Brain (tissue), 1 donor: Measurements from ENCODE around the gene MIOS.

GRCh38 chr7:7432342-7432890 is 103.3 kb downstream of the COL28A1 start:
- RRBS = no CpG with 5 or more reads among the region's 9 CpGs

- RRBS = 1% methylated on average over 26 of the region's 67 CpGs
Observed at GRCh38 chr7:7566306-7567170, at the start of gene MIOS. MIOS (plus strand) TSS chr7:7566884.

GRCh38 chr7:7567171-7567669 is 536 bp downstream of the MIOS start:
- RRBS = 2% methylated on average over 17 of the region's 35 CpGs

GRCh38 chr7:7568982-7569418 is 2.3 kb downstream of the MIOS start:
- RRBS = no CpG with 5 or more reads among the region's 4 CpGs

DNA sequence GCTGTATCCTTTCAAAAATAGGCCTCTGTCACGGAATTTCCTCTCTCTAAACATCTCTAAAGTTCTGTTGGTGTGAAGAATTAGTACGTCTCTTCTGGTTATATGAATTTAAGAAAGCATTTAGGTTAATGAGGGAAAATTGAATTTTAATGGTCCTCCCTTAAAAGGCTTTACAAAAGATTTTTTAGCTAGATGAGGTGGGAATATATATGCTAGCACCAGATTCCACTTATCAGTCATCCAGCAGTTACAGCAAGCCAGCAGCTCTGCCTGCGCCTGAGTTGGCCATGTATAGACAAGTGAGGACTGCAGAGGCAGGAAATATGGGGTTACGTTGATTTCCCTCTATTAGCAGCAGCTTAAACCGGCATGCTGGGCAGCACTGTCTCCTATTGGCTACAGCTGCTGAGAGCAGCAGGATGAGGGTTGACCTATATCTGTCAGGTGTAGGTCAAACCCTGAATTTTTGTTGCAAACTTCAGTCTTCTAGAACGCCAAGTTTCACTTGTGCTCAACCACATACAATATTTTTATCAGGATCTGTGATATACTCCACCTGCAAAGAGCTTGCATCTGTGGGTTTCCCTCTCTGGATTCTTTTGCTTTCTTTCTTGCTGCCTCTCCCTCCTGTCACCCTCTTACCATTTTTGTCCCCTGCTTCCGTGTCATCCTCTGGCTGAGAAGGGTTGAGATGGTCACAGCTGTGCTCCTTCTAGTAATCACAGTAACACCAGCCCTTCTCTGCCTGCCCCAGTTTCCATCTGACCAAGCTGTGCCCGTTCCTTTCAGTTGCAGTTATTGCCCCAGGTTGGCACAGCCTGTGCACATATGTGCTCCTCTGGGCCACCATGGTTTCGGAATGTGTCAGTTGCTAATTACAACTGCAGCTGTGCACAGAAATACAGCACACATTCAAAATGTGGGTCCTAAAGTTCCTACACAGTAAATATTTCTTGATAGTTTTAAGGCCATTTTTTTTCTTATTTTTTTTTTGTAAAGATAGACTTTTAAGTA is 23.9 kb upstream of the GLCCI1 start:
- RRBS = no CpG with 5 or more reads among the region's 9 CpGs

GRCh38 chr7:8133973-8134958 is 127.7 kb downstream of the ICA1 start:
- RRBS = no CpG with 5 or more reads among the region's 11 CpGs

DNA sequence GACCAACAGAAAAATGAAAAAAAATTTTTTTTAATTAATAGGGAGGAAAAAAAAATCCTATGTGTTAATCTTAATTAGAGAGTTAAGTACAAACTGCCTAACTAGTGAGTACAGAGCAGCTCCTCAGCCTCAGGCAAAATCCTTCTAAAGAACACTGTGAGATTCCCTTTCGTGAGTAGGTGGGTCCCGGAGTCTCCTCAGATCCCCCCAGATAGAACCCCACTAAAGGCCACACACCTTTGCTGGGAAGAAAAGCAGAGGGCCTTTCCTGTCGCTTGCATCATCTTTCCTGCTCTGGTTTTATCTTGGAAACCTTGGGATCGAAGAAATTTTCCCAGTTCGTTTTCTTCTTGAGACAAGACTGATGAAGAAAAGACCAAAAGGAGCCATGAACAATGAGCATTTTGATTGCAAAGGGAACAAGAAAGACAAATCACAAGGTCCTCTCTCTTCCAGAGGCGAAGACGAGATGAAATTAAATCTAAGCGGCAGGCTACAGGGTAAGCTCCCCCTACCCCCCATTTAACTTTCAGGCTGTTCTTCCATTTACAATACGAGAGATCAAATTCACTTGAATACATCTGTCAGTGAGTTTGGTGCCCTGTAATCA is 40.8 kb downstream of the ICA1 start:
- RRBS = no CpG with 5 or more reads among the region's 9 CpGs

- RRBS = no CpG with 5 or more reads among the region's 8 CpGs
Observed at GRCh38 chr7:8260861-8261220, 1.1 kb downstream of the ICA1 start.

DNA sequence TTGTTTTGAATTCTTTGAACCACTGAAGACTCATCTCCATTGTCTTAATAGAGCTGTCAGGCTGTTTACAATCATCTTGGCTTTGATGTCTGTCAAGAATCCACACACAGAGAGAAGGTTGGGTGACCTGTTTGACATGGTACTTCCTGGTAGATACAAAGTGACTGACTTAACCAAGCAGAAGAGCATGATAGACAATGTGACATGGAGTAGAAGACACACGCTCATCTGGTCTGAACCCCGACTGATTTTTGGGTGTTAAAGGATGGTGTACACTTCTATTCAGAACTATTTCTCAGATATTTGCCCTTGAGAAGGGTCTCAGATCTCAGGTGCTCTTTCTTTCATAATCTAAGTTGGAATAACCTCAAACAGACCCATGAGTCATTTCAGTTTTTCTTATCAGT is 46.5 kb upstream of the NXPH1 start:
- RRBS = no CpG with 5 or more reads among the region's 2 CpGs

- RRBS = no CpG with 5 or more reads among the region's 1 CpG
Observed at GRCh38 chr7:9738270-9738489, 1201.8 kb downstream of the NDUFA4 start.

DNA sequence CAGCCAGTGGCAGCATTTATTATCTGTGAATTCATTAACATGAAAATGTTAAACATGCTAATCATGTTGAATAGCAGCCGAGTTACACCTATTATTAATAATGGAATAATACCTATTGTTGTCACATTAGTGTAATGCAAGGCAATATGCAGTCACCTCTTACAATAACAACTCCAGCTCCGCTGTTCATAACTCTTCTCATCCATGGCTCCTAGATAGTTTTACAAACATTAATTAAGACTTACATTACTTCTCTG is 355.7 kb downstream of the NDUFA4 start:
- RRBS = no CpG with 5 or more reads among the region's 2 CpGs

DNA sequence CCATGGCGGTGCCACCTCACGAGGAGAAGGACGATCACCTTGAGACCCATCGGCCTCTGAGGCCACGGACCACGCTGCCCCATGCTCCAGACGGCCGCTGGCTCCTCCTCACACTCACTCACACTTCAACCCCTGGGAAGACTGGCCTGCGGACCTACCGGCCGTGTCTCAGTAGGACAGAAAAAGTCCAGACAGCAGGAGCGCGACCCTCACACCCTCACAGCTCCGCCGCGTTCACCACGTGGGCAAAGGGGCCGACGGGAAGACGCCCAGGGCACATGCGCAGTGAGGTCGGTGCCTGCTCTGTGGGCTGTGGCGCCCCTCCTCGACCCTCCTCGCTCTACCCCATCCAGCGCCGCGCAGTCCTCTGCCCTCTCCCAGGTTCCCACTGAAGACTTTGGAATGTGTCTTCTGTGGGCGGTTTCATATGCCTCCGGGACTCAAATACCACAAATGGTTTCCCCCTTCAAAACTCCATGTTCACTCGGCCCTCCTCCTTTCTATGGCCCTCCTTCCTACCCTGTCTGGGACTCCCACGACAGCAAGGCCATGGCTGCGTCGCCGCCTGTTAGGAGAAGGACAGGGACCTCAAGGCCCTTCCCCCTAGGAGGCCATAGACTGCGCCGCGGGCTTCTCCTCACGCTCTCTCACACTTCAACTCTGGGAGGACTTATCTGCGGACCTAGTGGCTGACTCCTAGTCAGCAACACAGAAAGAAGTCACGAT is 160.1 kb downstream of the NDUFA4 start:
- RRBS = no CpG with 5 or more reads among the region's 41 CpGs

DNA sequence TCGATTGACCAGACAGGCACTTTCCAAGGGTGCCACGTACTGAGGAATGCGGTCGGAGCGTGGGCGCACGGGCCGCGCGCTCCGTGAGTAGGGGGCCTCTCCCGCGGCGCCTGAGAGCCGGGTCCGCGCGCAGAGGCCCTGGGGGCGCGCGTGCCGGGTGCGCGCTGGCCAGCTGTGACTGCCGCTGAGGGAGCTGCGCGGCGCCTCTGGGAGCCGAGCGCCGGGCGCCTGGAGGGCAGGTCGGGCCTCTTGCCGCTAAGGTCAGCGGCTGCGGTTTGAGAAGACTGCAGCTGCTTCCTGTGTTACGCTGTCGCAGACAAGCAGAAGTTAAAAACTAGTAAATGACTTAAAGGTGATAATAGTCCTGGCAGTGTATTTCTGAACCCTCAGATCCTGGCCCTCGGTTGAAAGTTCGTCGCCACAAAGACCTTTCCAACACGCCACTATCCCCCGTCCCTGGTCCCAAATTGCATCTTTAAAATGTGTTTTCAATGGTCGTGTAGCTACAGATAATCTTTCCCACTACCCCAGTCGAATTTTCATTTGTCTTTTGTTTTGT is 506 bp upstream of the NDUFA4 start:
- RRBS = 1% methylated on average over 17 of the region's 45 CpGs

DNA sequence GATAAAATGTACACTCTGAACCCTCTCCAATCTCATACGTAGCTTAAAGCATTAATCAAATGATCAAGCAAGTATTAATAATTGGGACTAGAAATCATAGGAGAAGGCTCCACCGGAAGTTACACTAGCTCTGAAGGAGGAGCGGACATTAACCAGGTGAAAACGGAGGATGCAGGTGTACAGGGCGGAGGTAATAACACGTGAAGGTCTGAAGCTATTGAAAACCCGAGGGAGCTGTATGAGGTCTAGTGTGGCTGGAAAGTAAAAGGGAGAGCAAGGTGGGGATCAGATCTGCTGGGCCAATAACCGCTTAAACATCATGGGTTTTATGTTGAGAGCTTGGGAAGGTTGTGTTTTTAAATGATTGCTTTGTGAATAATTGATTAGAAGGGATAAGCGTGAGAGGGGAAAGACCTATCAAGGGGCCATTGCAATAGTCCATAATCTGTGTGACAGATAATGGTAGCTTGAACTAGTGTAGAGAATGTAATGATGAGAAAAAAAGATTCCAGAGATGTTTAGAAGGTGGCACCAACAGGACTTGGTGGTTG is 1.1 kb upstream of the NDUFA4 start:
- RRBS = no CpG with 5 or more reads among the region's 9 CpGs

DNA sequence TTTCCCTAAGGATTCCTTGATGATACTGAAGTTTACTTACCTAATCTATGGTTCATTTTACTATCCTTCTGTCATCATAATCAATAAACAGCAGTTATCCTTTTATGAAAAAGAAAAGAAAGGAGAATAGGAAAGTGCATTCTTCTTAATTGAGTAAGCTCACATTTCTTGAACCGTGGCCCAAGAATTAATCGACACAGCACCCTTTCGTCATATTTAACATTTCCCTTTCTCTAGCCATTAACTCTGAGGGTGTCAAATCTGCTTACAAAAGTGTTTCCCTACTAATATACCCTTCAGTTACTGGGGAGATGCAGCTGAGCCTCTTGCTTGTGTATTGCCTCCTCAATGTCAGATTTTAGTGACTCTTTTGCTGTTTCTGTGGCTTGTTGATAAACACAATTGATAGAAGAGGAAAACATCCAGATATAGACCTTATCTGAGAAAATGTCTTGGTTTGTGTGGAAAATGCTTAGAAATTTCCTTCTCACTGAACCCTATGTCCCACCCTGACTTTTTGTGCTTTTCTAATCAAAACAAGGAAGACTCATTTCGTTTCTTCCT is 257.3 kb downstream of the PHF14 start:
- RRBS = no CpG with 5 or more reads among the region's 4 CpGs

GRCh38 chr7:11472655-11473026 is 359.4 kb downstream of the THSD7A start:
- RRBS = no CpG with 5 or more reads among the region's 4 CpGs

GRCh38 chr7:12565305-12565810 is 5.2 kb upstream of the SCIN start:
- RRBS = no CpG with 5 or more reads among the region's 1 CpG

GRCh38 chr7:12686297-12687174 is 897 bp upstream of the ARL4A start:
- RRBS = 2% methylated on average over 33 of the region's 84 CpGs

DNA sequence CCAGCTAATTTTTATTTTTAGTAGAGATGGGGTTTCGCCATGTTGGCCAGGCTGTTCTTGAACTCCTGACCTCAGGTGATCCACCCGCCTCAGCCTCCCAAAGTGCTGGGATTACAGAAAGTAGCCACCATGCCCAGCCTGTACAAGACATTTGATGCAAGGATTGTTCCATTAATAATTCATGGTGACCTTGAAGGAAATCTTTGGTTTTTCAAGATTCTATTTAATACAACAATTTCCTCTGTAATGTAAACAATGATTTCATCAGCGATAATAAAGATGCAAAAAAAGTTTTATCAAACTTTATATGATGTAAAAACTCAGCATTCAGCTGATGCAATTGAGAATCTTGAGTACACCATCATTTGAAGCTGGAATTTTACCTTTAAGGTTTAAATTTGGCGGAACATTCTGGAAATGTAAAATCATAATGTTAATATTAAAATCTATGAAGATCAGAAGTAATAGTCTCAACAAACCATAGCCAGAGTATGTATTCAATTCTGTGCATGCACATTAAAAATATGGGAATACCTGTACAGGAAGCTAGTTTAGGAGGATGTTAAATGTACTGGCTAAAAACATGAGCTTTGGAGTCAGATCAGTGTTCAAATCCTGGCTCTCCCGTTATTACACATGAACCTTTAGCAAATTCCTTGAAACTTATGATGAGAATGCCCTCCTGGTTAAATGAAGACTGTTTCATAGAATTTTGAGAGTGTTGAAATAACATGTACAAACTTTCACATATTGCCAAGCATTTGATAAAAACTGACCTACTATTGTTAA is 4.4 kb downstream of the ARL4A start:
- RRBS = no CpG with 5 or more reads among the region's 5 CpGs

DNA sequence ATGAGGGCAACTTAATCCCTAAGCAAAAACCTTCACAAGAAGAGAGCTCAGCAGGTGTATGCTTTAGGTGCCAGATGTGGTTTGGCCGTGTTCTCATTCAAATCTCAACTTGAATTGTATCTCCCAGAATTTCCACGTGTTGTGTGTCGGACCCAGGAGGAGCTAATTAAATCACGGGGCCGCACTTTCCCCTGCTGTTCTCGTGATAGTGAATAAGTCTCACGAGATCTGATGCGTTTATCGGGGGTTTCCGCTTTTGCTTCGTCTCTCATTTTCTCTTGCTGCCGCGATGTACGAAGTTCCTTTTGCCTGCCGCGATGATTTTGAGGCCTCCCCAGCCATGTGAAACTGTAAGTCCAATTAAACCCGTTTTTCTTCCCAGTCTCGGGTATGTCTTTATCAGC is 244.0 kb downstream of the ARL4A start:
- RRBS = no CpG with 5 or more reads among the region's 18 CpGs